ENCODE measurements around the genes PSMC4, ZNF780B and SERTAD1.

- CAGE, long polyA plus RNA = no peak
- RRBS = no CpG with 5 or more reads among the region's 4 CpGs
Observed at GRCh38 chr19:39467534-39467977, 13.1 kb upstream of the TIMM50 start.

- CAGE, long polyA plus RNA = no peak
- RRBS = 2% methylated on average over 4 of the region's 19 CpGs
Observed at GRCh38 chr19:39792960-39793594, 14.4 kb downstream of the LEUTX start.

GRCh38 chr19:39881488-39881818 lies 35.3 kb upstream of the FBL start:
- CAGE, long polyA plus RNA = no peak
- RRBS = no CpG with 5 or more reads among the region's 13 CpGs

GRCh38 chr19:39906065-39906359 lies 59.8 kb upstream of the FBL start:
- CAGE, long polyA plus RNA = no peak
- RRBS = no CpG with 5 or more reads among the region's 13 CpGs

DNA sequence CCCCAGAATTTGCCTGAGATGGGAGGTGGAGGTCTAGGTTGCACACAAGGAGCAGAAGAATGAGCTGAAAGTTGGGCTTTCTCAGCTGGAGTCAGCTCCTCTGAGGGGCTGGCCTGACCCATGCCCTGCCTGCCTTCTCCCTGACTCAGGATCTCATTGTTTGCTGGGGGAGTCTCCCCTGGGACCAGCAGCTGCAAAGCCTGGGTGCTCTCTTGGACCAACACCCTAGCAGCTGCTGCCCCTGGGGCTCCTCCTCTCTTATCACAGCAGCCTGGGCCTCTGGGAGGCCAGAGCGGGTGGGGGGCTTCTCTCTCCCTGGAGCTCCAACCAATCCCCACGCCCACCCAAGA lies 35.0 kb upstream of the PSMC4 start:
- CAGE, long polyA plus RNA = no peak
- RRBS = no CpG with 5 or more reads among the region's 2 CpGs

GRCh38 chr19:39970299-39971307 lies at the start of gene PSMC4:
TSS of gene PSMC4 (plus strand) at chr19:39971165.
- CAGE, long polyA plus RNA = no peak
- RRBS = 3% methylated on average over 5 of the region's 58 CpGs

GRCh38 chr19:40055483-40056645 lies at the start of gene ZNF780B:
TSS of gene ZNF780B (minus strand) at chr19:40056231.
- CAGE, long polyA plus RNA = no peak
- RRBS = 3% methylated on average over 12 of the region's 55 CpGs

DNA sequence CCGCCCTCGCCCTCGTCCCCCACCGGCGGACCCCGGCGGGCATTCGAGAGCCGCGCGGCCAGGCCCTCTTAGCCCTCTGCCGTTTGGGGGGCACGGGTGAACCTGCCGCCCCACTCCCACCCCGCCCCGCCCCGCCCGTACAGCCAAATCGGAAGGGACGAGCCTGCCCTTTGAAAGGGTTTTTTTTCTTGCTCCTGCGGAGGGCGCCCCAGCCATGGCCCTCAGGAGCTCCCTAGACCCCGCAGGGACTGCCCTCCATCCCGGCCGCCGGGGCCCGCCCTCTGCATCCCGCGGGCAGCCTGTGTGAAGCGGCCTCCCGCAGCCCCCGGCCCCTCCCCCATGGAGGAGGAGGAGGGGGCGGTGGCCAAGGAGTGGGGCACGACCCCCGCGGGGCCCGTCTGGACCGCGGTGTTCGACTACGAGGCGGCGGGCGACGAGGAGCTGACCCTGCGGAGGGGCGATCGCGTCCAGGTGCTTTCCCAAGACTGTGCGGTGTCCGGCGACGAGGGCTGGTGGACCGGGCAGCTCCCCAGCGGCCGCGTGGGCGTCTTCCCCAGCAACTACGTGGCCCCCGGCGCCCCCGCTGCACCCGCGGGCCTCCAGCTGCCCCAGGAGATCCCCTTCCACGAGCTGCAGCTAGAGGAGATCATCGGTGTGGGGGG lies 598 bp downstream of the MAP3K10 start:
- CAGE, long polyA plus RNA = no peak
- RRBS = 3% methylated on average over 18 of the region's 66 CpGs

DNA sequence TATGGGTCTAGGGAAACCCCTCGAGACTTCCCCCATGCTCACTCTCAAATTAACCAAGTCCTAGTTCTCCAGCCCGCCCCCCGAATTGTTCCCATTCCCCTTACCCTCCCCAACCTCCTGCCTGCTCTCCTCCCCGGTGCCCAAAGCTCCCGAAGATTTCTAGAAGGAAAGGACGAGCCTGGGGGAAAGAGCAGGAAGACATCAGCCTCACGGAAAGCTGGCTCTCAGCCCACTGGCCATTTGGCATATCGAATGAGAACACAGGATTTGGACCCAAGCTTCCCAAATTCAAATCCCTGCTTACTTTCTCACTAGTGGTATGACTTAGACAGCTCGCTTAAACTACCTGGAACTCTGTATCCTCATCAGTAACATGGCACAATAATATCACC lies 304 bp upstream of the TTC9B start:
- CAGE, long polyA plus RNA = no peak
- RRBS = no CpG with 5 or more reads among the region's 9 CpGs

DNA sequence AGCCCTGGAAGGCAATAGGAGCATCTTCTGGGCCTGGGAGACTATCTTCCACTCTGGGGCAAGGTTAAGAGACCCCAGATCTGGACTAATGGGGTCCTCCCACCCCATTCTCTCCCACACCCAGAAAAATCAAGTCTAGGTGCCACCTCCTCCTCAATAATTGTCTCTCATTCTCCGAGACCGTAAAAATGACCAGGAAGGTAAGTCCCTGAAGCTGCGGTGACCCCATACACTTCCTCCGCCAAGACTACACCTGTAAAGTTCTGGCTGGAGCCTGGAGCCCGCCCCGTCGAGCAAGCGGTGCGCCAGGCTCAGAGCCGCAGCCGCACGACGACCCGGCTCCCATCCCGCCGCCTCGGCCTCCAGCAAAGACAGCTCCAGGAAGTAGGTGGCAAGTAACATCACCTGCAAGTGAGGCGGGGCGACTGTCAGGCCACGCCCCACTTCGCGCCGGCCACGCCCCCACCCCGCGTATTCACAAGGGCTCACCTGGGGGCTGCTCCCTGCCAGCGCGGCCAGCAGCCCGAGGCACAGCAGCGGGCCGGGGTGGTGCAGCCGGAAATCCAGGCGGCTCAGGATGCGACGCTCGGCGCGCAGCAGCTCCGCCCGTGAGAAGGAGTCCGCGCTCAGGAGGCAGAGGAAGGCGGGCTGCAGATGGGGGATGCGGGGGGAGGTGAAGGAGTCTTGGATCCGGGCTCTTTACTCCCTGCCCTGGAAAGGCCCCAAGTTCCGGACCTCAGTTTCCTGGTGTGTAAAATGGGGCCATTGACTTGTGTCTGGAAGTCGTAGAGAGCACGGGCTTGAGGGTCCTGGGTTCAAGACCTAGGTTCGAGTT lies 3.4 kb downstream of the CCNP start:
- CAGE, long polyA plus RNA = no peak
- RRBS = 6% methylated on average over 10 of the region's 49 CpGs

GRCh38 chr19:40266934-40267765 lies 18.0 kb downstream of the AKT2 start:
- CAGE, long polyA plus RNA = no peak
- RRBS = no CpG with 5 or more reads among the region's 17 CpGs

GRCh38 chr19:40283236-40284175 lies 1.6 kb downstream of the AKT2 start:
- CAGE, long polyA plus RNA = no peak
- RRBS = no CpG with 5 or more reads among the region's 12 CpGs

DNA sequence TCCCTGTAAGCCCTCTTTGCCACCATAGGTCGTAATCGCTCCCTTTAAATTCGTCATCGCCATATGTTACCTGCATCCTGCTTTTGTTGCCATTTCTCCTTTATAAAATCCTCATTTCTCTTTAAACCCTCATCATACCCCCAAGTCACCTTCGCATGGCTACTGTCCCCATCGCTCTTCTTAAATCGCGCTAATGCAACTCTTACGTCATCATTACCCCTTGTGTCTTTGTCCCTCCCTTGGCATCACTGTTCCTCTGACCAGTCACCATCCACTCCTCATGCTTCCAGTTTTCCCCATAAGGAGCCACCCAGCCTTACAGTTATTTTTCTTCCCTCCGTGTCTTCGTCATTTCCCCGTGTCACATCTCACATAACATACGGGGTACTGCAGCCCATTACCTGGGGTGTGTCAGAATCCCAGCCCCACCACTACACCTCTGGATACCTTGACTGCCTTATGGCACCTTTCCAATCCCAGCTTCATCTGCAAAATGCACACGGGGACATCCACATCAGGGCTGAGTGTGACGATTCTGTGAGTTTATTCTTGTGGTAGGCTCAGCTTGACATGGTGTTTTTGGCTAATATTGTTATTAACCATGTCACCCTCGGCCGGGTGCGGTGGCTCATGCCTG lies 688 bp downstream of the PLD3 start:
- CAGE, long polyA plus RNA = no peak
- RRBS = no CpG with 5 or more reads among the region's 18 CpGs

- CAGE, long polyA plus RNA = no peak
- RRBS = no CpG with 5 or more reads among the region's 1 CpG
Observed at GRCh38 chr19:40357841-40358117, 9.3 kb downstream of the PLD3 start.

DNA sequence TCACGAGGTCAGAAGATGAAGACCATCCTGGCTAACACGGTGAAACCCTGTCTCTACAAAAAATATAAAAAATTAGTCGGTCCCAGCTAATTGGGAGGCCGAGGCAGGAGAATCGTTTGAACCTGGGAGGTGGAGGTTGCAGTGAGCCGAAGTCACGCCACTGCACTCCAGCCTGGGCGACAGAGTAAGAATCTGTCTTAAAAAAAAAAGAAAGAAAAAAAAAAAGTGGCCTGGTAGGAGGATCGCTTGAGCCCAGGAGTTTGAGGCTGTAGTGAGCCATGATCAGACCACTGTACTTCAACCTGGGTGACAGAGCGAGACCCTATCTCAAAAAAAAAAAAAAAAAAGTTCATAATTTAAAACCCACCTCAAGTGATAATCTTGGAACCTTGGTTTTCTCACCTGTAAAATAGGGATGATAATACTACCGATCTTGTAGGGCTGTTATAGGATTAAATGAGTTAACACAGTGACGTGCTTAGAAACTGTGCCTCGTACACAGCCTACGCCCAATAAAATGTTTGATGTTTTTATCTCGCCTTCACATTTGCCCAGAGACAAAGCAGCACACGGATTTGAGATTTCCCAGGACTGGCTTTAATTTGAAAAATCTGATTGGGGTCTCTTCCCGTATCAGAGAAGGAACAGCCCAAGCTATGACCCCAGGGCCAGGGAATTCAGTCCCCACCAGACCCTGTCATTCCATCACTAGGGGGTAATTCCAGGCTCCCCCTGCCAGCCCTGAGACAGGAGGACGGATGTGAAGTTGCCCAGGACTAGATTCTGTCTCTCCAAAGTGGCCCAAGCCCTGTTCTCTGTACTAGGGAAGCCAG lies 3.6 kb downstream of the SERTAD1 start:
- CAGE, long polyA plus RNA = no peak
- RRBS = no CpG with 5 or more reads among the region's 18 CpGs

DNA sequence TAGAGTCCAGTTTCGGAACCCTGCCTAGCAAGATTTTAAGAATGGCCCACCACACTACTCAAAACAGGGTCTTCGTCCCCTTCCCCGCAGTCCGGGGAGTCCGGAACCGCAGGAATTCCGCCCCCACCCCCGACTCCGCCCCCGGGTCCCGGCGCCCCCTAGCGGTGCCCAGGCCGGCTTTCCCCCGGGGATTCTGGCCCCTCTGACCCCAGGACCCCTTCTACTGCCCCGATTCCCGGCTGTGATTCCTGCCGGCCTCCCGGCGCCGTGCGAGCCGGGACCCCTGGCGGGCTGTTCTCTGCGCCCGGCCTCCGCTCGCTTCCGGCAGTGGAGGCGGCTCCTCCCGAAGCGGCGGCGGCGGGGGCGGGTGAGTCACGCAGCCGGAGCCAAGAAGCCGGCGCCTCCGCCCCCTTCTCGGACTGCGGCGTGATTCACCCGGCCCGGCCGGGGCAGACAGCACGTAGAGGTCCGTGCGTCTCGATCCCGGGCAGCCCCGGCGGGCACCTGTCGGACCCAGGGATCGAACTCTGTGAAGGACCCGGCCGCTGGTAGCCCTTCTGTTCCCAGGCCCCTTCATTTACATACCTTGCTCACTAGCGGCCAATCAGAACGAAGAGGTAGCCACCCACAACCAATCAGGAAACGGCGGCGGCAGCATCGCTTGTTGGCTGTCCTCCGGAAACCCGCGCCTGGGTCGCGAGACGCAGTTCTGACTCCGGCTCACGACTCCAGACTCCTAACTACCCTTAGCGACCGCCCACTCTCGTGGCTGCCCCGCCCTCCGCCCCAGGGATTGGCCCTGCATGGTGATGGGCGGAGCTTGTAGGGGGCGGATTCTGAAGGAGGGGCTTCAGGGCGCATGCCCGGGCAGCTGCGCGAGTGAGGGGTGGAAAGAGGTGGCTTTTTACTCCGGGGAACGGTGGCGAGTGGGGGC lies at the start of gene SERTAD1:
TSS of gene SERTAD1 (minus strand) at position 711 of the 934 bp plus-strand sequence.
- CAGE, long polyA plus RNA = no peak
- RRBS = 3% methylated on average over 34 of the region's 86 CpGs

GRCh38 chr19:40528909-40529806 lies 47.5 kb upstream of the SHKBP1 start:
- CAGE, long polyA plus RNA = no peak
- RRBS = 1% methylated on average over 7 of the region's 56 CpGs

DNA sequence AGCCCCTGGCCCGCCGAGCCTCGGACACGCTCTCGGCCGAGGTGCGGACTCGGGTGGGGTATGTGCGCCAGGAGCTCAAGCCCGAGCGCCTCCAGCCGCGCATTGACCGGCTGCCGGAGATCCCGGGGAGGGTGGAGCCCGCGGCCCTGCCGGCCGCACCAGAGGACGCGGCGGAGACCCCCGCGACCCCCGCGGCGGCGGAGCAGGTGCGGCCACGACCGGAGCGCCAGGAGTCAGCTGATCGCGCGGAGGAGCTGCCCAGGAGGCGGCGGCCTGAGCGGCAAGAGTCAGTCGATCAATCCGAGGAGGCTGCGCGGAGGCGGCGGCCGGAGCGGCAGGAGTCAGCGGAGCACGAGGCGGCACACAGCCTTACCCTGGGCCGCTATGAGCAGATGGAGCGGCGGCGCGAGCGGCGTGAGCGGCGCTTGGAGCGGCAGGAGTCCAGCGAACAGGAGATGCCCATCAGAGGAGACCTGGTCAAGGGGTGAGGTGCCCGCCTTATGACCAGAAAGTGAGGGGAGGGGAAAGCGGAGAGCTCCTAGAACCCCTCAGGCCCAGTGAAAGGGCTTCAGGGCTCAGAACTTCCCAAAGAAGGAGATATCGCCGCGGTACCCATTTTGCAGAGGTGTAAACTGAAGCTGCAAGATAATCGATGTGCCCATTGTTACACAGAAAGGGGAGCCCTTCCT lies 8.7 kb upstream of the SHKBP1 start:
- CAGE, long polyA plus RNA = no peak
- RRBS = under 1% methylated on average over 14 of the region's 67 CpGs

- CAGE, long polyA plus RNA = no peak
- RRBS = no CpG with 5 or more reads among the region's 15 CpGs
Observed at GRCh38 chr19:40578104-40578898, 1.6 kb downstream of the SHKBP1 start.

- CAGE, long polyA plus RNA = no peak
- RRBS = no CpG with 5 or more reads among the region's 4 CpGs
Observed at GRCh38 chr19:40592365-40592642, 8.9 kb upstream of the LTBP4 start.